ENCODE results near the genes SYT10 and PDZRN4.

DNA sequence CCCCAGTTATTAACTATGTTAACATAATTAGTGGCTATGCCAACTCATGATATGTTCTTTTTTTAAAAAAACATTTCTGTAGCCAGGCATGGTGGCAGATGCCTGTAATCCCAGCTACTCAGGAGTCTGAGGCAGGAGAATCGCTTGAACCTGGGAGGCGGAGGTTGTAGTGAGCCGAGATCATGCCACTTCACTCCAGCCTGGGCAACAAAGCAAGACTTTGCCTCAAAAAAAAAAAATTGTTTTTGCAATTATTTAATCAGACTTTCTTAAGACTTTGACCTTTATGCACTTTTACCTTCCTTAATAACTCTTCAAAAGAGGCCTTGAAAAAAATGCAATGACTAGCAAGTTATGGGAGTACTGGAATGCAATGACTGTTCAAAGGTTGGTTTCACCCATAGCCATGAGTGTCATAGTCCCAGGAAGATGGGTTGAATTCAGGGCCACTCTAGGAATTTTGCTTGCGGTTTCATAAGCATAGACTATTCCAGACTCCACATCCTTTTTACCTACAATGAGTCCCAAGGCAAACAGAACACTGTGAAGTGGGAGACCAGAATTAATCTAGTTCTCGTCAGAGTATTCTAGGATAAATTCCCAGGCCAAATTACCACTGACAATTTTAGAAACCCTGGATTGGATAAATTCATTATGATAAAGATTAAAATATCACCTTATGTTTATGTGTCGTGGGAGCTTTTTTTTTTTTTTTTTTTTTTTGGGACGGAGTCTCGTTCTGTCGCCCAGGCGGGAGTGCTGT, 29.3 kb upstream of the DENND5B start:
- PRO-cap = no peak

DNA sequence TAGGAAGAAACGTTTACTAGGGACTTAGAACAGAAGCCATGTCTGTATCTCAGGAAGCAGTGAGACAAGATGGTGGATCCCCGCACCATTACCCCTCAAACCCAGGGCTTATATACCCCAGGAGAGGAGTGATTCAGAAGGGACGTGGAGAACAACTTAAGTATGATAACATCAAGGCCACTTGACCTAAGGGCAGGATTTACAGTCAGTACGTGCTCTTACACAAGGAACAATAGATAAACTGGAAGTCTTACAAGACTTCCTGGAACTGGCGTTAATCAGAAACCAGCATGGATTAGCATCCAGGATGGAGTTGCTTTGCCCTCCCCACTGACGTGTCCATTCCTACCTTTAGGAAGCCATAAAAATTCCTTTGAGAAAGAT, 8.6 kb upstream of the ETFBKMT start:
- PRO-cap = no peak

DNA sequence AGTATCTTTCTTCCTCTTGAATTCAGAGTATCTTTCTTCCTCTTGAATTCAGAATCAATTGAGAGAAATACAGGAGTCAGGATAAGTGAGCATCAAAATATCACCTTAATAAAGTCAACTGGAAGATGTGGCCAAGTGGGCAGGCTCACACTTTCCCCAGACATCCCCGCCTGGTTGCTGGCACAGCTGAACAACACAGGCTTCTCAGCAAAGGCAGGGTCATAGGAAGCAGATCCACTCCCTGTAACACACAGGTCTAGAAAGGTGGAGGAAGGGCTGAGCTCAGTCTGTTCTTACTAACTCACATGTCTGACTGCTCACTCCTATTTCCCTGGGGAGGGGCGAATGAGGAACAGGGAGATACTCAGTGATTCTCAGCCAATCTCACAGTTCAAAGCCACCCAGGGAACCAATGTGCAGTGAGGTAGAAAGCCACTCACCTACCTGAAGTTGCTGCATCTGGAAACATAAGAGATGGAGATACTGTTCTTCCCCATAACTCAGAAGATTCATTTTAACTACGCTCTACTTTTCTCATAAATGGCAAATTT, 18.2 kb downstream of the H3-5 start:
- PRO-cap = no peak

DNA sequence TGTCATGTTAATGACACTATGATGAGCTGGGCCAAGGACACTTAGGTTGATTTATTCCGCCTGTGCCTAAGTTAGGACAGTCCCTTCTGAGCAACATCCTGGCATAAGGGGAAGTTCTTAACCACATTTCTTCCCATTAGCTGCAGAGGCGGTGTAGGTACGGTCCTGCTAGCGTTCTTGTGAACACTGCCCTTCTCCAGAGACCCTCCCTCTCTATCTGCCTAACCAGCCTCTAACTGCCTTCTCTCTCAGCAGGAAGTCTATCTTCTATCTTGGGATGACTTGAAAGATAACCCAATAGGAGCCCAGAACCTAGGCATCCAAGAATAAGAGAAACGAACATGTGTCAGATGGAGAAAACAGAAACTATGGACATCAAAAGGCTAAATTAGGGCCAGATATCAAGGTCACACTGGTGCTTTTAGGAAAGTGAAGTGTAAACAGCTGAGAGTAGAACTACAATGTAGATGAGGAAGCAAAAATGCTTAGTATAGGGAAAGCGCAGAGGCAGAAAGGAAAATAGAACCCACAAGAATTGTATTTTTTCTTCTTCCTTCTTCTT, 41.0 kb upstream of the H3-5 start:
- PRO-cap = no peak

DNA sequence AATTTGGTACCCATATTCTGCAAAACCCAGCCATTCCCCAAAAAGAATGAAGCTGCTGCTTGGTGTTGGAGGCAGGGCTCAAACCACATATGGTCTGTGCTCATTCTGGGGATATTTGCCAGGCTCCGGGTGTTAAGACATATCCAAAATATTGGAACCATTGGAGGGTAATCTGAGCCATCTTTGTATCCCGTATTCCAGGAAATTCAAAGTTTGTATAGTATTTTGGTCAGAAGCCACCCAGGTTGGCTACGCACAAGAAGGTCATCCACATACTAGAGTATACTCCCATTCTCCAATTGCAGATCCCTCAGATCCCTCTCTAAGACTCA, 18.8 kb upstream of the RESF1 start:
- PRO-cap = no peak

- PRO-cap = no peak
Observed at GRCh38 chr12:31989752-31990587, 30.8 kb downstream of the RESF1 start.

- PRO-cap = no peak
Observed at GRCh38 chr12:32025918-32026386, 66.7 kb downstream of the RESF1 start.

GRCh38 chr12:32107670-32108311, 1.1 kb downstream of the BICD1 start:
- PRO-cap = no peak

DNA sequence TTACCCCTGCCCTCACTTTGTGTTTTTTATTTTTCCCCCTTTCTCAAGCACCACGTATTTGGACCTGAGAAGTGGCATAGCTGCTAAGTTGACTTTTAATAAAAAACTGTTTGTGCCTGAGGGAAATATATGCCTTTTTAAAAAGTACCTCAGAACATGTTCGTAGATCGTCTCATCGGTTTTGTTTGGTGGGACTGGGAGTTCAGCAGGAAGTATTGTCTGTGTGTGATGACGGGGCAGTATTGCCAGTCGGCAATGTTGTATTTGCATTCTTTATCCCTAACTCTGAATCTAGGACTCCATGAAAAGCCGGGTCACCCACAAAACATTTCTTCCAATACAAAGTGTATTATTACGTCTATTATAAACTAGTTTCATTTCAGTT, 19.7 kb upstream of the FGD4 start:
- PRO-cap = no peak

- PRO-cap = no peak
Observed at GRCh38 chr12:32455793-32456159, 56.4 kb downstream of the FGD4 start.

DNA sequence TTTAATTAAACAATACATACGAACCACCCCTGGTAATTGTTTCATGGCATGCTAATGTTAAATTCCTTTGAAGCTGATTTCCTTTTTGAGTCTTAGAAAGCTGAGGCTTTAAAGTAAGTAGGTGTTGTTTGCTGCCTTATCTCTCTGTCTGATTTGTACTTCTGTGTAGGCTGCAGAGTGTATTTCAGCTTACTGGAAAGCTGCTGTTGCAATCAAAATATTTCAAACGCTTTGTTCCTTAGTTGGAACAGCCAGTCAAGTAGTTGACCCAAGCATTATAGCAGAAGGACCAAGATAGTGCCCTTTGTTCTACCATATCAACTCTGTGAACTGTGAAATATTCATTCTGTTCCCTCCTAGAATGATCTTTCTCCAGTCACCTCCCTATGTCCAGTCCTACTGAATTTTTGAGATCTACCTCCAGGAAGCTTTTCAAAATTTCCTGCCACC, 3.1 kb downstream of the PKP2 start:
- PRO-cap = no peak

- PRO-cap = no peak
Observed at GRCh38 chr12:33438706-33439394, 769 bp downstream of the SYT10 start.

GRCh38 chr12:33439395-33440398, at the start of gene SYT10:
Gene SYT10, minus strand, starts transcription at chr12:33439819.
- PRO-cap = no peak

DNA sequence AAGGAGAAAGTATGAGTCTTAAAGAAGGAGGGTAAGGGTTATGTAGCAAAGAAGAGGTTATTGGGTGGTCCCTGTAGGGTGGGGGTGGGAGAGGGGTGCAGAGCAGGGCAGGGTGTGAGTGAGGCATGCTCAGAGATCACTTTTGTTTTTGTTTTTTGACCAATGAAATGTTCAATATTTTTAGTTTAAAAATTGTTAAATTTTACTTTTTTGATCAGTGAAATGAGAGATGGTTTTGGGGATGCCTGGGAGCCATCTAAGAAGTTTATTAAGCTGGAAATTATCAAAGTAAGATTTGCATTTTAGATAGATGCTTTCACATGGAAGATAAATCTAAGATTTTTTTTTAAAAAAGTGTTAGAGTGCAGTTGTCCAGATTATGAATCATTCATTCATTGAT, 185.5 kb upstream of the ALG10B start:
- PRO-cap = no peak

GRCh38 chr12:39812369-39812782, 186.4 kb downstream of the C12orf40 start:
- PRO-cap = no peak

GRCh38 chr12:39893394-39893777, 212.5 kb downstream of the SLC2A13 start:
- PRO-cap = no peak

DNA sequence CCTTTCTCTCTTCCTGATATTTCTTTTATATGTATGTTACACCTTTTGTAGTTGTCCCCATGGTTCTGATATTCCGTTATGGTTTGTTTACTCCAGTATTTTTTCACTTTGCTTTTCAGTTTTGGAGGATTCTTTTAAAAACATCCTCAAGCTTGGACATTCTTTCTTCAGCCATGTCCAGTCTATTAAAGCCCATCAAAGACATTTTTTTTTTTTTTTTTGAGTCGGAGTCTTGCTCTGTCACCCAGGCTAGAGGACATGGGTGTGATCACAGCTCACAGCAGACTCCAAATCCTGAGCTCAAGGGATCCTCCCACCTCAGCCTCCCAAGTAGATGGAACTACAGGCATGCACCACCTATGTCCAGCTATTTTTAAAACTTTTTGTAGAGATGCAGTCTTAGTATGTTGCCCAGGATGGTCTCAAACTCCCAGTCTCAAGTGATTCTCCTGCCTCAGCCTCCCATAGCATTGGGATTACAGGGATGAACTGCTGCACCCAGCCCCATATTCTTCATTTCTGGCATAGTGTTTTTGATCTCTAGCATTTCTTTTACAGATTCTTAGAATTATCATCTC, 31.8 kb downstream of the SLC2A13 start:
- PRO-cap = no peak

DNA sequence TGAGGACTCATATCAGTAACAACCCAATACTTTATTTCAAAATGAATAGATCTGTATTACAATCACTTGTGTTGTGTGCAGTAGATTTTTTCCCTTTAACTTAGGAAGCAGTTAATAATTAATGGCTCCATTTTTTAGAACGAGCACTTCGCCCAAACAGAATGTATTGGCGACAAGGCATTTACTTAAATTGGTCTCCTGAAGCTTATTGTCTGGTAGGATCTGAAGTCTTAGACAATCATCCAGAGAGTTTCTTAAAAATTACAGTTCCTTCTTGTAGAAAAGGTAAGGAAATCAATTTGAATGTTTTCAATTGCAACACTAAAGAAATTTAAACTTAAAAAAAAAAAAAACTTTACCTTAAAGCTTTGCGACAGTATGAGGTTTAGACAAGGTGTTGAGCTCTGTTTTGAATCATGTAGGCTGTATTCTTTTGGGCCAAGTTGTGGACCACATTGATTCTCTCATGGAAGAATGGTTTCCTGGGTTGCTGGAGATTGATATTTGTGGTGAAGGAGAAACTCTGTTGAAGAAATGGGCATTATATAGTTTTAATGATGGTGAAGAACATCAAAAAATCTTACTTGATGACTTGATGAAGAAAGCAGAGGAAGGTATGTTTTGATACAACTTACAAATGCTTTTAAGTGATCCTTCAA, 97.2 kb downstream of the LRRK2 start:
- PRO-cap = no peak

DNA sequence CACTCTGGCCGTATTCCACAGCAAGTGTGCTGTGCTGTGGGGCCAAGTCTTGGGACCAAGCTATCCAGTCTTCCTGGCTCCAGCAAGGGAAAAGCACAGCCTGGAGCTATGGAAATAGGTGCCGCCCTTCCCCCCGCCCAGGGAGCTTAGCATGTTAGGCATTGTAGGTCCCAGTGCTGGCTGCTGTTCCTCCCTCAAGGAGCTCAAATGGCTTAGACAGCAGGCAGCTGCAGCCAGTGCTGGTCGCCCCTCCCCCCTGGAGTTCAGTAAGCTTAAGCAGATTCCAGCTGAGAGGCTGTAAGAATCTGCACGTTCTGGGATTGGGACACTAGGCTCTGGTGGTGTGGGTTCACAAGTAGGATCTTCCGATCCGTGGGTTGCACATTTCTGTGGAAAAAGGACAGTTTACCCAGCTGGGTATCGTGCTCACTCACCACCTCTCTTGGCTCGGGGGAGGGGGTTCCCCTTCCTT, 127.2 kb downstream of the CNTN1 start:
- PRO-cap = no peak

DNA sequence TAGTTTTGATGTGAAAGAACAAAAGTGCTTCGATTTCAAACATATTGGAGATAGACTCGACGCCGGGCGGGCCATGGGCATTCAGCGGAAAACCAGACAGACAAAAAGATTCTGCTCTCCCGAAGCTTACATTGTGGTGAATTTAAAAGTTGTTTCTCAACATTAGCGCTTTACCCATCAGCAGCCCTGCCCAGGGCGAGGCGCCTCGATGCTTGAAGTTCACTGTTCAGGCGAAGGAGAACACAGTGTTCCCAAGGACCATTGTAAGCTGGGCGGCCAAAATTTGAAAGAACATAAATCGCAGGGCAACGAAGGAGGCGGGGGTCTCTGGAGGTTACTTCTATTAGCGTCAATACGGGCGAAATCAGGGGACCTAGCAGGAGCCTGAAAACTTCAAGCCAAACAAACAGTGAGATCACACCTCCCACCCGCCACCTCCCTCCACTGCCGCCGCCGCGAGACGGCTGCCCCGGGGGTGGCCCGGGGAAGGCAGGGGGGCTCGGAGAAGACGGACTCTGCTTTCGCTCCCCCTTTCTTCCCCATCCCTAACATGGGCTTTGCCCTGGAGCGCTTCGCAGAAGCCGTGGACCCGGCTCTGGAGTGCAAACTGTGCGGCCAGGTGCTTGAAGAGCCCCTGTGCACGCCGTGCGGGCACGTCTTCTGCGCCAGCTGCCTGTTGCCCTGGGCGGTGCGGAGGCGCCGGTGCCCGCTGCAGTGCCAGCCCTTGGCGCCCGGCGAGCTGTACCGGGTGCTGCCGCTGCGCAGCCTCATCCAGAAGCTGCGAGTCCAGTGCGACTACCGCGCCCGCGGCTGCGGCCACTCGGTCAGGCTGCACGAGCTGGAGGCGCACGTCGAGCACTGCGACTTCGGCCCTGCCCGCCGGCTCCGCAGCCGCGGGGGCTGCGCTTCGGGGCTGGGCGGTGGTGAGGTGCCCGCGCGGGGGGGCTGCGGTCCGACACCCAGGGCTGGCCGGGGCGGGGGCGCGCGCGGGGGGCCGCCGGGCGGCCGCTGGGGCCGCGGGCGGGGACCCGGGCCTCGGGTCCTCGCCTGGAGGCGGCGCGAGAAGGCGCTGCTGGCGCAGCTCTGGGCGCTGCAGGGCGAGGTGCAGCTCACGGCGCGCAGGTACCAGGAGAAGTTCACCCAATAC, at the start of gene PDZRN4:
Gene PDZRN4 (plus strand): TSS at position 415 of the 1,147 bp plus-strand sequence.
- PRO-cap = no peak